Bronchial epithelial cell (primary cell): ENCODE measurements around the gene RASD1.

- RRBS, 2 experiments: no CpG with 5 or more reads among the region's 7 CpGs
Measured at GRCh38 chr17:16979674-16980222, 7.8 kb upstream of the TNFRSF13B start.

DNA sequence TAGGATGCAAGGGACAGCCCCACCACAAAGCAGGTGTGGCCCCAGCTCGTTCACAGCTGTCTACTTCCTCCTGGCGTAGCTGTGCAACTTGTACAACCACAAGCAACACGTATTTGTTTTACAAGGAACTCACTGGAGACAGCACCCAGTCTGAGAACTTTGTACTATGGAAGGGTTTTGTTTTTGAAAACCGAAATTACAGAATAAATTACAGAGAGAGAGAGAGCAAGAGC lies 17.4 kb upstream of the TNFRSF13B start:
- RRBS, 2 experiments: no CpG with 5 or more reads among the region's 4 CpGs

DNA sequence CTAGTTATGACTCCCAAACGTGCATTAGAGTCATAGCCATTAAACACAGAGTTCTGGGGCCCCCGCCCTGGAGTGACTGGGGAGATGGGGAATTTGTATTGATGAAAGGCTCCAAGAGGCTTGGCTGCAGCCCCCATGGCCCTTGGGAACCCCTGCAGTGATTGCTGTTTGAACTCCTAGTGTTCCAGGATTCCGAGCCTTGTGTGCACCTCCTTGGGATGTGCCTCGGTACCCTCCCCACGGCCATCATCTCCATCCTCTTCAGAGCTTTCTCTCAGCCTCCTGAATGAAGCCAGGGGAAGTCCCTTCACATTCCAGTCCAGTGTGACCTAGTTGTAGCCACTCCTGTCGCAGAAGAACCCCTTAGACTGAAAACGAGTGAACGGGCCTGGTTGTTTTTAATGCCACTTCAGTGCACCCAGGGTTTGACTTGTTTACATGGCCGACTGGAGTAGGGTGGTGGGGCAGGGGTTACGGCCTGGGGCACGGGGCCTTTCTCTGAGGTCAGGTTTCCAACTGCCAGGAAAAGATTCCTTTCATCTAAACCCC lies 1.4 kb downstream of the MPRIP start:
- RRBS, 2 experiments: no CpG with 5 or more reads among the region's 11 CpGs

DNA sequence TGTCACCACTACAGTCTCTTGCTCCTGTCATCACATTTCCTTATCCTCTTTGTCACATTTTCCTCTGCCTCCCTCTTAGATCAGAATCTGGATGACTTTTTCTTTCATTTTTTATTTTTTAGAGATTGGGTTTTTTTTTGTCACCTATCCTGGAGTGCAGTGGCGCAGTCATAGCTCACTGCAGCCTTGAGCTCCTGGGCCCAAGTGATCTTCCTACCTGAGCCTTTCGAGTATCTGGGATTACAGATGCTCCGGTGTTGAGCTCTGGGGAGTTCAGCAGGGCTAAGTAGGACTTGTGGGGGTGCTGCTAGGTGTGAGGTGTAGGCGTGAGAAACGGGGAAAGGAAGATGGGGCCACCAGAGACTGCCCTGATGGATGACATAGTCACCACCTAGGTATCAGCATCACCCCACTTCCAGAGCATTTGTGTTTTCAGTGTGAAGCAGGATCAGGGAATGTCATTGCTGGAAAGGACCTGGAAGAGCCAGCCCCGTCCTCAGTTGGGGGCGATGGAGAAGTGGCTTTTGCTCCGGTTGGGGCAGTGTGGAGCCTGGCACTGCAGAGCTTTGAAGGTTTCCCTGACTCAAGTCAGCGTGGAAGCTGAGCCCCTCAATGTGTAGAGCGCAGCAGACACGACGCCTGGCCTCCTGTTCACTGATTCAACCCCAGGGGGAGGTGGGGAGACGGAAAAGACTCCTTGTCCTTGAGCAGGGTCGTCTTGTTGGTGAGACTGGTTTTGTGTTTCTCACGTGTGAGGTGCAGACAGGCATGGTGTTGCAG lies 47.3 kb downstream of the MPRIP start:
- RRBS, 2 experiments: no CpG with 5 or more reads among the region's 15 CpGs

GRCh38 chr17:17104456-17104924 lies 62.2 kb downstream of the MPRIP start:
- RRBS, 2 experiments: no CpG with 5 or more reads among the region's 12 CpGs

- RRBS, 2 experiments: no CpG with 5 or more reads among the region's 28 CpGs
Measured at GRCh38 chr17:17204009-17205043, 1.8 kb downstream of the PLD6 start.

DNA sequence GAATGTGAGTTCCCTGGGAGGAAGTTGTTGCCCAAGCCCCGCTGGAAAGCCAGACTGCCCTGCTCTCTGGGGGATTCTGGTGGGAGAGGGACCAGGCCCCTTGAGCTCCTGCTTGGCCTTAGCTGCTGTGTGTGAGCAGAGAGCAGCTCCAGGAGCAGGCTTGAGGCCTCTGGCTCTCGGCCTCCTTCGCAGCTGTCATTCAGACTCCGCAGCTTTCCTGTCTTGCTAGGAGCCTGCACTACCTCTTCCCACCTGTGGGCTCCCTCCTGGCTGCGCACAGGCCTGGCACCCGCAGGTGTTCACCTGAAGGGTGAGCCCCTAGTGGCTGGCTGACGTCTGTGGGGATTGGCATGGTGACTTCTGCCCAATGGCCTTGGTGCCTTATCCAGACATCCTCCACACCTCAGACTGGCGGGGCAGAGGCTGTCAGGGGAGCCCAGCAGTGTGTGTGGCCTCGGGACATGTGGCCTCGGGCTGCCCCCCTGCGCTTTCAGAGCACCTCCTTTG lies 84.9 kb downstream of the NT5M start:
- RRBS, 2 experiments: no CpG with 5 or more reads among the region's 11 CpGs

DNA sequence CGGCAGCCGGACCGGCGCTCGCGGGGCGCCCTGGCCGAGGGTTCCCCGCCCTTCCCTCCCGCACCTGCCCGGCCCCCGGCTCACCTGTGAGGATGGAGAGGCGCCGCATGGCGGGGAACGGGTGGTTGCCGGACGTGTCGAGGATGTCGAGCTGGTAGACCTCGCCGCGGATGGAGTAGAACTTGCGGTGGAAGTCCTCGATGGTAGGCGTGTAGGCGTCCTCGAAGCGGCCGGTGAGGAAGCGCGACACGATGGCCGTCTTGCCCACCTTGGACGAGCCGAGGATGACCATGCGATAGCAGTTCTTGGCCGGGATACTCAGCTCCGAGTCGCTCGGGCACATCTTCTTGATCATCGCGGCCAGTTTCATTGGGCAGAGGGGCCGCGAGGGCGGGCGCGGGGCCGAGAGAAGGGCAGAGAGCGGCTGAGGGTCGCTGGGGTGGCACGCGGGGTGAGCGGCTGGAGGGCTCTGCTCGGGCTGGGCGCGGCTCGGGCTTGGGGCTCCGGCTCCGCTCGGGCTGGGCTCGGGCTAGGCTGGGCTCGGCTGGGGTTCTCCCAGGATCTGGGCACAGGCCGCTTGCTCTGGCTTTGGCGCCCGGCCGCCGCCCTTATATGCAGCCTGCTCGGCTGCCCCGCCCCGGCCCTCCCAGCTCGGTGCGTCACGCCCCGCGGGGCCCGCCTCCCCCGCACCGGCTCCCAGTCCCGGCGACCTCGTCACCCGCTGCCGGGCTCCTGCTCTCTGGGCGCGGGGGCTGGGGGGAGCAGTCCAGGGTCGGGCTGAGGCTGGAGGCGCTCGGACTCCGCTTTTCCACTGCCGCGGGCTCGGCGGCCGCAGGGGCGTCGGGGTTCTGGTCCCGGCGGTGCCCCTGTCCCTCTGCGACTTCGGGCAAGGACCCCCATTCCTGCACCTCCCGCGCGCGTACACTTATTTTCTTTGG lies at the start of gene RASD1:
RASD1 (minus strand) TSS at position 584 of the 938 bp plus-strand sequence.
- RRBS, 2 experiments: 1 to 2% methylated on average over 47 to 52 of the region's 105 CpGs

DNA sequence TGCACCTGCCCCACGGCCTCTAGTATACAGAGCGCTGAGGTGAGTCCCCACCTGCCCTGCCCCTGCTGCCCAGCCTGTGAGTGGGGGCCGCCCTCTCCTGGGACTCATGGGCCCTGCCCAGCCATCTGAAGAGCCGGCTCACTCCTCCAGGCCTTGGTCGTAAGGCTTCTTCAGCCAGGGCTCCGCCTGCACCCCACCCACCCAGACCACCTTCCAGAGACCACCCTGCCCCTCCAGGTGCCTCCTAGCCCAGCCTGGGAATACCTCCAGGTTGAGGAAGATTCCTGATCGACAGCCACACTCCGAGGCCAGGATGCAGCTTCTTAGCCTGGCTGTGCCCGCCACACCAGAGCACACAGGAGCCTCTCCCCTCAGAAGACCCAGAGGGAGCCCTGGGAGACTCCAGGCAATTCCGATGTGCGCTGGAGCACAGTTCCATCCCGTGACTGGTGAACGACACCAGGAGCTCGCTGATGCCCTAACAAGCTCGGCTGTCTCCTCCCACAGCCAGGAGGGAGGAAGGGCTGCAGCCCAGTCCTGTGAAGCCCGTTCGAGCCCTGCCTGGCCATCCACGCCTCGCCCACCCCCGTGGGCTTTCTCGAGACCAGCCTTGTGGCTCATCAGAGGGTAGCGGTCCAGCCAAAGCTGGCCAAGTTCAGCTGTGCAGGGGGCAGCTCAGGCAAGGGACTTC lies 21.7 kb upstream of the RASD1 start:
- RRBS, 2 experiments: no CpG with 5 or more reads among the region's 22 CpGs

DNA sequence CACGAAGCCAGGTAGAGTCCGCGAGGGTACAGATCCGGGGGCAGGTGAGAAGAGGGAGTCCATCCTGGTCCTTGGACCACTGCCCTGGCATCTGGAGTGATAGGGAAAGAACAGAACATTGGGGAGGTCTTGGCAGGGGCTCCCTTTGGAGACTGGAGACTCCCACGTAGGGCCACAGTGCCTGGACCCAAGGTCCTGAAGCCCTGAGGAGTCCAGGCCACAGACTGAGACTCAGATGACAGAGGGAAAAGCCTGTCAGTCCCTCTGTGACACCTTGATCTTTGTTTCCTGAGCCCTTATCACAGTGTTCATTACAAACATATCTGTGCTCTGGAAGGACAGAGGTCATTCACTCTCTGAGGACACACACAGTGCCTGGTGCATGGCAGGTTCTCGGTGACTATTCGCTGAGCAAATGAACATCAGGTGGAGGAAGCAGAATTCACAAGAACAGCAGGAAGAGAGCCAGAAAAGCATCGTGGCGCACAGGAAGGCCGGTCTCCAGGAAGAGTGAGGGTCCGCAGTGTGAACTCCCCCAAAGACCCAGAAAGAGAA lies 20.6 kb downstream of the PEMT start:
- RRBS, 2 experiments: 95% methylated on average over 2 of the region's 11 CpGs; no CpG with 5 or more reads in 1 of the 2 experiments

GRCh38 chr17:17576780-17577684 lies 14.5 kb downstream of the PEMT start:
- RRBS, 2 experiments: no CpG with 5 or more reads among the region's 27 CpGs

- RRBS, 2 experiments: no CpG with 5 or more reads among the region's 12 CpGs
Measured at GRCh38 chr17:17589975-17590908, 1.3 kb downstream of the PEMT start.

DNA sequence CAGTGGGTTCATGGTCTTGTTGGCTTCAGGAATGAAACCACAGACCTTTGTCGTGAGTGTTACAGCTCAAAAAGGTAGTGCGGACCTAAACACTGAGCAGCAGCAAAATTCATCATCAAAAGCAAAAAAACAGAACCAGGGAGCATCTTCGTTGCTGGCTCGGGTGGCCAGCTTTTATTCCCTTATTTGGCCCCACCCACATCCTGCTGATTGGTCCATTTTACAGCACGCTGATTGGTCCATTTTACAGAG lies 41.0 kb upstream of the PEMT start:
- RRBS, 2 experiments: no CpG with 5 or more reads among the region's 5 CpGs

GRCh38 chr17:17690332-17690703 lies 9.1 kb downstream of the RAI1 start:
- RRBS, 2 experiments: no CpG with 5 or more reads among the region's 5 CpGs

- RRBS, 2 experiments: 2 to 4% methylated on average over 8 of the region's 76 CpGs
Measured at GRCh38 chr17:17724395-17725537, 43.5 kb downstream of the RAI1 start.

DNA sequence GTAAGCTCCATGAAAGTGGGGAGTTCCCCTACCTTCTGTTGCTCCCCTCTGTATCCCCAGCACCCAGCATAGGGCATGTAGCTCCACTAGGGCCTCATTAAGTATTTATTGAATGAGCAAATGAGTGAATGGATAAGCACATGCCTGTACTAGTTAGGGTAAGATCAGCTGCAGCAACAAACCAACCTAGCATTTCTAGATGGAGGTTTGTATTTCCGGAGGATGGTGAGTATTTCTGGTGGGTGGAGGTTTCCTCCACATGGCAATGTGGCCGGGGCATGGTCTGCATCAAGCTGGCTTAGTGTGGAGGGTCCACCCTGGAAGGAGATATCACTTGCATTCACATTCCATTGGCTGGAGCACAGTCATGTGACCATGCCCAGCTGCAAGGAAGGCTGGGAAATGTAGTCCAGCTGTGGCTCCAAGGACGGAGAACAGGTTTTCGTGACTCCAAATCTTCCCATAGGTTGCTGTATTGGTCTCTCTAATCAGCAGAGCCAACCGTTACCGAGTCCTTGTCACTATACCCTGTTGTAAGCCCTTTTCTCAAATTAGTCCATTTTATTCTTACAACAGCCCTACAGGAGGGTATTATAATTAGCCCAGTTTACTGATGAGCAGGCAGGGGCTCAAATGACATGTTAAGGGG lies 68.6 kb downstream of the RAI1 start:
- RRBS, 2 experiments: 0 to 4% methylated on average over 1 of the region's 6 CpGs

GRCh38 chr17:17755053-17755743 lies 73.9 kb downstream of the RAI1 start:
- RRBS, 2 experiments: no CpG with 5 or more reads among the region's 7 CpGs

DNA sequence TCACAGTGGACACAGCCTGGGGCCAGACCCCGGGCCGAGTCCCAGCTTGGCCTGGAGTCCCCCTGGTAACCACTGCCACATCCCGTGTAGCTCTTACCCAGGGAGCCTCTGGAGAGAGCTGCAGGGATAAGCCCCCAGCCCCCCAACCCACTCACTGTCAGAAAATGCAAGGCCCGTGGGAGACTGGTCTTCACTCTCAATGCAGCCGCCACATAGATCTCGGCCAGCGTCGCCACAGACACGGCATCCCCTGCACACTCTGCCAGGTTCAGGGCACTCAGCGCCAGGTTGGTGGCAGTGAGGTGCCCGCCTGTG lies 20.8 kb downstream of the SREBF1 start:
- RRBS, 2 experiments: no CpG with 5 or more reads among the region's 11 CpGs

GRCh38 chr17:17836028-17836456 lies 744 bp downstream of the SREBF1 start:
- RRBS, 2 experiments: under 1 to 2% methylated on average over 11 to 14 of the region's 38 CpGs

GRCh38 chr17:17839769-17840236 lies 3.0 kb upstream of the SREBF1 start:
- RRBS, 2 experiments: under 1 to 3% methylated on average over 16 to 19 of the region's 35 CpGs